ENCODE measurements around a stretch of chr16.

- PRO-cap, result no peak
- RAMPAGE, long total RNA, result no peak
Observed at GRCh38 chr16:88068981-88070355, 118.2 kb downstream of the BANP start.

- PRO-cap, result no peak
- RAMPAGE, long total RNA, result no peak
Observed at GRCh38 chr16:88151022-88151661, 199.9 kb downstream of the BANP start.

DNA sequence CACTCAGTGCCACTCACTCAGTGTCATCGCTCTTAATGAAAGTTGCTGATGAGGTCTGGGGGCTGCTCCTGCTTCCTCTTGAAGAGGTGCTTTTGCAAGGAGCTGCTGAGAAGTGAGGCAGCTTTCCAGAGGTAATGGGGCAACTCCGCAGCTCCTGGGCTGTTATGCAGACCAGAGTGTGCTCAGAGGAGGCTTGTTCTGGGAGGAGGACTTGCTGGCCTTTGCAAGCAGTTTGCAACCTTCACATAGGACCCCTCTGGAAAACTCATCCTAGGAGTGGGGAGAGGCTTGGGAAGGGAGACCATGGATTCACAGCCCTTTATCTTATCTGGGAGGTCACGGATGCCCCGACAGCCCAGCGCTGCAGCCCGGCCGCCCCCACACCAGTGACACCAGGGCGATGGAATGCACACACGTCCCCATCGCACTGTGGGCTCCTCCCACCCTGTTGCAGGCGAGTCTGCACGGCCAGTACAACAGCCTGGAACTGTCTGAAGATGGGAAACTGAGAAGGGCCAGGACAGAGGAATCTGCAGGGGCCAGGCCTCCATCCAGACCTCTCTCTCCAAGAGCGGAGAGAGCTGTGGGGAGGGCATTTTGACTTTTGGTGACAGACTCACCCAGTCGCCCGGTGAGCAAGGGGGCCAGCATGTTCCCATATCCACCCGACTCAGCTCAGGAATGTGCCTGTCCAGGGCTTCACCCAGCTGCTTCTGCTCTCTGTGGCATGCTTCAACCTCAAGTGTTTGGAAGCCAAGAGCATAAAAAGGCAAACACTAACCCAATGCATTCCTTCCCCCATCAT, 78.7 kb upstream of the ZNF469 start:
- PRO-cap, result no peak
- RAMPAGE, long total RNA, result no peak

- PRO-cap, result no peak
- RAMPAGE, long total RNA, result no peak
Observed at GRCh38 chr16:88405553-88406174, 22.9 kb downstream of the ZNF469 start.

GRCh38 chr16:88468195-88469369, 15.5 kb downstream of the ZFPM1 start:
- PRO-cap, result bidirectional peak, plus-strand start at chr16:88468859, minus-strand start at chr16:88468639
- RAMPAGE, long total RNA, result no peak

- PRO-cap, result no peak
- RAMPAGE, long total RNA, result no peak
Observed at GRCh38 chr16:88473826-88474609, 20.9 kb downstream of the ZFPM1 start.

- PRO-cap, result no peak
- RAMPAGE, long total RNA, result no peak
Observed at GRCh38 chr16:88477941-88478947, 25.2 kb downstream of the ZFPM1 start.

GRCh38 chr16:88523634-88524425, 46.4 kb upstream of the ZC3H18 start:
- PRO-cap, result no peak
- RAMPAGE, long total RNA, result no peak

GRCh38 chr16:88527489-88528007, 42.7 kb upstream of the ZC3H18 start:
- PRO-cap, result no peak
- RAMPAGE, long total RNA, result no peak

DNA sequence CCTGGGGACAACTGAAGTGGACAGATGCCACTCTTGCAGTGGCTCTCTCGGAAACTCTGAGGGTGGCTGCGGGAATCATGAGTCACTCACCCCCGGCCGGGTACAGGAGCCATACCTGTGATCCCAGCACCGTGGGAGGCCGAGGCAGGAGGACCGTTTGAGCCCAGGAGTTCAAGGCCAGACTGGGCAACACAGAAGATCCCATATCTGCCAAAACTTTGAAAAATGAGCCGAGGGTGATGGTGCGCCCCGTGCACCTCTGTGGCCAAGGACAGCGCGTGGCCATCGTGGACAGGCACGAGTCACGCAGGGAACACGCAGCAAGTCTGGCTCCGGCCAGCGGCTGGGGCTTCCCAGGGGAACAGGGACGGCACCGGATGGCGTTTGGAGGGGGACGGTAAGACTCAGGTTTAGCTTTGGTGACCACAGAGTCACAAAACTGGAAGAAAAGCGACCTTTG, 41.3 kb upstream of the ZC3H18 start:
- PRO-cap, result no peak
- RAMPAGE, long total RNA, result no peak

- PRO-cap, result no peak
- RAMPAGE, long total RNA, result no peak
Observed at GRCh38 chr16:88531747-88532348, 38.4 kb upstream of the ZC3H18 start.

DNA sequence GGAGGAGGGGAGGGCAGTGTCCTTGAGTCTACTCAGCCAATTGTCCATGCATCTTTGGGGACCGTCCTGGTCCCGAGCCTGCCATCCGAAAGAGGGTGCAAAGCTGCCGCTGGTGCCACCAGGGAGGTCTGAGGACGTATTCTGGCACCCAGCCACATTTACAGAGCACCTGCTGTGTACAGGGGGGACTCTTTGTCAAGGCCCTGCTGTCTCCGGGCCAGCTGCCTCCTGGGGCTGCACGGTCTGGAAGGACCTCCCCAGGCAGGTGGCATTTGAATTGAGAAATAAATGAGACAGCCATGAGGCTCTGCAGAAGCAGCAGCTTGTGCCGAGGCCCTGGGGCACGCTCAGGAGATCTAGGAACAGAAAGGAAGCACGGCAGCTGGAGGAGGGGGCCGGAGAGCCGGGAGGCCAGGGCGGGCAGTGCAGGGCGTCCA, 1.5 kb downstream of the CYBA start:
- PRO-cap, result no peak
- RAMPAGE, long total RNA, result no peak

DNA sequence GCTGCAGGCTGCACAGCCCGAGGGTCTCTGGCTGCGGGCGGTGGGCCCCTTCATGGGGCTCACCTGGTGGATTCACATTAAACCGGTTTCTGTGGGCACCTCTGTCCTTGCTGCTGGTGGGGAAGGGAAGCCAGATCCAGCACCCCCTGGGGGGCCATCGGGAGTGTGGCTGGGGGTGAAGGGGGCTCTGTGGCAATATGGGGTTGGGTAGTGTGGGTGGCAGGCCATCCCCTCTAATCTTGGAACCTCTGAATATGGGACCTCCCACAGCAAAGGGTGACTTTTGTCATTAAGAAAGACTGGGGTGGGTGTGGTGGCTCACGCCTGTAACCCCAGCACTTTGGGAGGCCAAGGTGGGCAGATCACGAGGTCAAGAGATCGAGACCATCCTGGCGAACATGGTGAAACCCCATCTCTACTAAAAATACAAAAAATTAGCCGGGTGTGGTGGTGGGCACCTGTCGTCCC, 3.3 kb downstream of the APRT start:
- PRO-cap, result bidirectional peak, plus-strand start at position 429 of the sequence, minus-strand start at position 245 of the sequence
- RAMPAGE, long total RNA, result no peak

DNA sequence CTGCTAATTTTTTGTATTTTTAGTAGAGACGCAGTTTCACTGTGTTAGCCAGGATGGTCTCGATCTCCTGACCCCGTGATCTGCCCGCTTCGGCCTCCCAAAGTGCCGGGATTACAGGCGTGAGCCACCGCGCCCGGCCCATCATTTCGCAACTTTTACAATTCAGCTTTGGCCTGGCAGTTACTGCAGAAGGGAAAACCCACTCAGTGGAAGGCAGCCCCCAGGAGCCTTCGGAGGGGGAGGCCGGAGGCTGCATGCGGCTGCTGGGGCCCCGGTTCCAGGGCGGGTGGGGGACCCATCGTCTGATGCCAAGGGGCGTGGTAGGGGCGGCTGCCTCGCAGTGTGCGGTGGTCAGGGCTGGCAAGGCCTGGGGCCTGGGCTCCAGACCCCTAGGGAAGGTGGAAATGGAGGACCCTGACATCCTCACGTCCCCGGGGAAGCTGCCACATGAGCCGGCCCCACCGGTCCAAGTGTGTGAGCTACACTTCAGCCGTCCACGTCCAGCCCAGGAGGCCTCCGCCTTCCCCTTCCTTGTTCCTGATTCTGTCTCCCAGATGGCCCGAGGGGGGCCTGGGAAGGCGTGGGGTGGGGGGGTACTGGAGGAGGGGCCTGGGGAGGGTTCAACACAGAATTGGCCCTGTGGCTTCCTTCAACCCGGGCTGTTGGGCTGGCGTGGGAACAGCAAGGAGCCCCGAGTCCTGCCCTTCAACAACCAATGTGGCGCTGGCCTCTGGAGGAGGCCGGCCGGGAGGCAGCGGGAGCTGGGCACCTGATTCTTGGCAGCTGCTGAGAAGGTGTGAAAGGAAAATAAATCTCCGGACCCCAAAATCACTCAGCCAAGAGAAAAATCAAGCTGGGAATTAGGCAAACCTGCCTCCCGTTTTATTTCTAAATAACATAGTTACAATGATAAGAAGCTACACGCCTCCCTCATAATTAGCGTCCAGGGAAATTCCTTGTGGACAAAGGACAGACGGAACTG, 1.4 kb upstream of the APRT start:
- PRO-cap, result no peak
- RAMPAGE, long total RNA, result no peak

GRCh38 chr16:88855860-88856658, 688 bp downstream of the GALNS start:
- PRO-cap, result bidirectional peak, plus-strand start at chr16:88856218, minus-strand start at chr16:88856076; bidirectional peak, plus-strand start at chr16:88856752, minus-strand start at chr16:88856560
- RAMPAGE, long total RNA, result no peak

GRCh38 chr16:88938699-88939833, 37.9 kb downstream of the CBFA2T3 start:
- PRO-cap, result no peak
- RAMPAGE, long total RNA, result no peak

DNA sequence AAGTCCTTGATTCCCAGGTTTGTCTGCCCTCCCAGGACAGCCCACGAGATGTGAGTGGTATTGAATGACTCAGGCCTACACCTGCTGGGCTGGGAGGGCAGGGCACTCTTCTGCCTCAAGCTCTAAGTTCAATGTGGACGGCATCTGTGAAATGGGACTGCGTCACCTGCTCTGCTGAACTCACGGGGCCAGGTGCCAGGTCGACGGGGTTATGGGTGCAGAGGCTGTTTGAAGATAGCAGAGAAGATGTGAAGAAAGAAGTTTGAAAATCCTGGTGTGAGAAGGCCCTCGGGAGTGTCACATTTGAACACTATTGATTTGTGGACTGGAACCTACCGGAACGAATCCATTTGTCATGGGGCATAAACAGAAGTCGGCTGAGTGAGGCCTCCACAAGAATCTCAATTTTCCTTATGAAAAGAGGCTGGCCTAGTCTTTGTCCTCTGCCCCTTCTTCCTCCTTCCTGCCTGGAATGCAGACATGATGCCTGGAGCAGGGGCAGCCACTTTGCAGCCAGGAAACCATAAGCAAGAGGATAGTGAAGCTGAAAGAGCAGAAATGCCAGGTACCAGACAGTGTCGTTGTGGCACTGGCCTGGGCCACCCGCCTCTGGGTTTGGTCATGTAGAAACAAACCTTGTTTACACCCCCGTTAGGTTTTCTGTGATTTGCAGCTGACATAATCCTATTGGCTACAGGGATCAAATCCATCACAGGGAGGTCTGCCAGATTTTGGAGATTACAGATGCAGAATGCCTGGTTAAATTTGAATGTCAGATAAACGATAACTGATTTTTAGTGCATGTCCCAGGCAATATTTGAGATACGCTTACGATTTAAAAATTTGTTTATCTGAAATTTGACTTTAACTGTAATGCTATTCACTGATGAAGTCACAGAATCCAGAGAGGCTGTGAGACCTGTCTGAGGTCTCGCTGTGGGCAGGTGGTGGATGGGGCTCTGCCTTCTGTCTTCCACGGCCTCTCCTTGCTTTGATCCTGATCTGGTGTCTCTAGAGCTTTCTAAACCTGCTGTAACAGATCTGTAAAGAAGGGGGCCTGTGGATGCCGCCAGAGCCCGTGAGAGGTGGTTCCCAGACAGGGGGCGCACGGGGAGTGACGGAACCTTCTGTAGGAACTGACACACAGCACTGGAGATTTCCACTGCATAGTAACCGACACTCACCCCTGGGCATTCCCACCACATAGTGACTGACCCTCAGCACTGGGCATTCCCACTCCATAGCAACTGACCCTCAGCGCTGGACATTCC, 16.4 kb downstream of the CBFA2T3 start:
- PRO-cap, result no peak
- RAMPAGE, long total RNA, result no peak

DNA sequence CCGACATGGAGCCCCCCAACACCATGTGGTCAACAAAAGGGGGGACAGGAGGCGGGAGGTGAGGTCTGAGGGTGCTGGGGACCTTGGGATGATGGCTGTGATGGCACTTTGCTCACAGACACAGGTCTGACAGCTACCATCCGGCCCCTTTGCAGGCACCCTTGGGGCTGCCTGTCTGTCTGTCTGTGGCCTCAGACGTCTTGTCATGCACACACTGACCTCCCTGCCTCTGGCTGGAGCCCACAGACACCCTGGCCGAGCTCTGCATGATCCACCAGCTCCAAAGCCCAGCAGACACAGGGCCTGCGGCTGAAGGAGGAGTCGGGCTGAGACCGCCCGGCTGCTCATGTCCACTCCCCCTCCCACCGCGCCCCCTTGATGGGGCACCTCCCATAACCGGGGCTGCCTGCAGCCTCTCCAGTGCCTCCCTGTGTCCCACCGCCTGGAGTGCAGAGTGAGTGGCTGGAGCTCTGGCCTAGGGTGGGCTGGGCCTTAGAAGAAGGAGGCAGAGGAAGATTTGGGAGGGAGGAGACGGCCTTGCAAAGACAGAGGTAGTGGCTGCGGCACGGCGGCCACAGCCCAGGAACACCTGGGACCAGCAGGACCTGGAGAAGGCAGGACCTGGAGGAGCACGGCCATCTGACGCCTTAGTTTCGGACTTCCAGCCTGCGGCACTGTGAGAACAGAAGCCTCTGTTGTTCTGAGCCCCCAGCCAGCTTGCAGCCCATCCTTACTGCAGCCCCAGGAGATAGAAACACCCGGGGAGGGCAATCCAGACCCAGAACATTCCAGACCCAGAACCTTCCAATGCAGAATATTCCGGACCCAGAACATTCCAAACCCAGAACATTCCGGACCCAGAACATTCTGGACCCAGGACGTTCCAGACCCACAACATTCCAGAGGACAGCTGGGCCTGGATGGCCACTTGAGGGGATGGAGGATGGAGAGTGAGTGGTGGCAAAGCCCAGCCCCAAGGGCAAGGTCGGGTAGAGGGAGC, 3.9 kb downstream of the CBFA2T3 start:
- PRO-cap, result no peak
- RAMPAGE, long total RNA, result no peak

- PRO-cap, result no peak
- RAMPAGE, long total RNA, result no peak
Observed at GRCh38 chr16:88977985-88978784, 1.2 kb upstream of the CBFA2T3 start.

GRCh38 chr16:89064763-89065095, 28.9 kb upstream of the ACSF3 start:
- PRO-cap, result no peak
- RAMPAGE, long total RNA, result no peak